Metastatic Pancreatic Carcinoma in the Ovary (tissue), 1 donor: ENCODE measurements around a stretch of chr5.

DNA sequence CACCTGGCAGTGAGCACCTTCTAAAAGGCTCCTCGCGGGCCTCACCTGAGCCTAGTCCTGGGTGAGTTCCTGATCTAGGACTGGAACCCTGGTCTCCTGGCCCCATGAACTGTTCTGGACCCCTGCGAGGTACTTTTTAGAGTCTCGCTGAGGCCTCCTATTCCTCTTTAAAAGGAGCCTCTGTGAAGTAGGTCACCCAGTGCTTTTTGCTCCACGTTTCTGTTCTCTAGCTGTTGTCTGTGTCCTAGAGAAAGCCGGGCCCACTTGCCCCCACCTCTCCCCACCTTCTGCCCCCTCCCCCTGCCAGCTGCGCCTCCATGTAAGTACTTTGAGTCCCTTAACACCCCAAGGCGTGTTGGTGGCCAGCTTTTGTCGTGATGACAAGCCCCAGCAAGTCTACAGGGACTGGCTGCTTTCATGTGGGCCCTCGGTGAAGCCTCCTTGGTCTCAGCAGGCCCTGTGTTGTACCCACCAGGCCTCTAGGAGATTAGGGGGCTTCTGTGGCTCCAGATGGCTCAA is 1.5 kb upstream of the NDST1 start:
- PRO-cap = no peak

GRCh38 chr5:150552338-150552660 is 44.4 kb downstream of the NDST1 start:
- PRO-cap = no peak

GRCh38 chr5:150603036-150603705 is 37.3 kb upstream of the SYNPO start:
- PRO-cap = no peak

- PRO-cap = no peak
These were observed 9.2 kb downstream of the SYNPO start for GRCh38 chr5:150649416-150650333.

GRCh38 chr5:150671916-150673114 is 11.3 kb downstream of the MYOZ3 start:
- PRO-cap = no peak

- PRO-cap = no peak
These were observed 5.3 kb downstream of the DCTN4 start for GRCh38 chr5:150753485-150754001.

- PRO-cap = no peak
These were observed 1.5 kb downstream of the SMIM3 start for GRCh38 chr5:150779850-150780719.

DNA sequence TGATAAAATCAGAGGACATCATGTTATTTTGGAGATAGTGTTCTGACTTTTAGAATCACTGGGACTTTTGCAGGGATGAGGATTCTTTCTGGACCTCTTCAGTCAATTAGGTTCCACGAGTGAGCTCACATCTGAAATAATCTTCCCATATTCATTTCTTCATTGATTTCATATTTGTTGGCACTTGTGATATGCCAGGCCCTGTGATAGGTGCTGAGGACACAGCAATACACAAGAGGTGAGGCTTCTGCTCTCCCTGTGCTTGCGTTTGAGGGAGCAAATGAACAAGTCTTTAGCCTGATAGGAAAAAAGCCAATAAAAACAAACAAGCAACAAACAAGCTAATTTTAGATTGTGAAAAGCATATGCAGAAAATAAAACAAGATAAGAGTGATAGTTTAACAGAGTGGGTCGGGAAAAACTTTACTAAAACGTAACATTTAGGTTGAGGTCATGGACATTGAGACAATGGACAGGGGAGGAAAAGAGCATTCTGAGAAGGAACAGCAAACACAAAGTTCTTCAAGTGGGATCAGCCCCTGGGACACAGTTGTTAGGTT is 4.2 kb downstream of the SMIM3 start:
- PRO-cap = no peak

DNA sequence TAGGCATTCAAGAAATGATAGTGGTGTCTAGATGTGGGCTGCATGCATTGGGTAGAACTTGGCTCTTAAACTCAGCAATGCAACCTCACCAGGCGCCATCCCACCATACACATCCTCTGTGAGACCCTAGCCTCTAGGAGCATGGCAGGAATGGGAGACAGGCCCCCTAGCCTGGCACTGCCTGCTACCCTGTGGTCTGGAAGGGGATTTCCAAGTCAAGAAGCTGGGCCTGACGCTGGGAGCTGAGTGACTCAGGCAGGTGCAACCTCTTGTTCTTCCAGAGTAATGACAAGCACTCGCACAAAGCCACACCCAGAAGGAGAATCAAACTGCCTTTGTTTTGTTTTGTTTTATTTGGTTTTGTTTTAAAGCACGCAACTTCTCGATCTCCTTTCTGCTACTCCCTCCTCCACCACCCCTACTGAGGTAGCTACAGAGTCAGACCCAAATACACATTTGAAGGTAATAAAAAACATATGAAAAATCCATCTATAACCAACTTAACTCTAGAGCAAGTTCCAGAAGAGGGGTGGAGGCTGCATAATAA is 2.5 kb upstream of the TNIP1 start:
- PRO-cap = no peak

DNA sequence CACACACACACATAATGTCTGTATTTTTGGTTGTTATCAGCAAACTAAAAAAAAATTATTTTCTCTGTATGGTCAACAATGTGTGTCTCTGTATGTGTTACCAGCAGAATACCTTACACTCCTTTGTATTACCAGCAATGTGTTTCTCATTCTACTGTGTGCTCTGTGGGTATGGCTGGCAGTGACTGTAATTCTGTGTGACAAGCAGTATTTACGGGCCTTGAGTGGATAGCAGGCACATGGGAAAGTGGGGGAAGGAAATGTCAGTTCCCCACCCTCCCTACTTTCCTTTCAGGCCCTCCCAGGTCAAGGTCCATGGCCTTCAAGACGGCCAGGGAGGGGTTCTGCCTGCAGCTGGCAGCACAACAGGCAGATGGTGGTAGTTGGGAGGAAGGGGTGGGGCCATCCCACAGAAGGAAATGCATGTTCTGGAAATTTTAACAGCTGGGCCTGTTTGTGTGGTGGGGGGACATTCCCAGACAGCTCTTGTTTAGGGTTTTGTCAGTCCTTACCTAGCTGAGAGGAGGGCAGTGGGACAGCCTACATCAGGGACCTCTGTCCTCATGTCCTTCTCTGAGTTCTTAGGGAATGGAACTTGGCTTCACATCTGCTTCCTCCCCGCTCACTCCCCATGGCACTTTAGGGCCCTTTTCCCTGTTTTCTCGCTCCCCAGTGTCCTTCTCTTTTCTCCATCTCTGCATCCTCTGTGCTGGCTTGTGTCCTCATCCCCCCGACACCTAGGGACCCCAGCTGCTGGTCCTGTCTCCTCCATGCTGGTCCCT is 14.6 kb upstream of the TNIP1 start:
- PRO-cap = no peak

- PRO-cap = no peak
These were observed 27.2 kb upstream of the TNIP1 start for GRCh38 chr5:151107867-151108559.

- PRO-cap = no peak
These were observed 28.2 kb downstream of the CCDC69 start for GRCh38 chr5:151195669-151196121.

GRCh38 chr5:151257525-151258376 is 4.8 kb downstream of the GM2A start:
- PRO-cap = no peak

DNA sequence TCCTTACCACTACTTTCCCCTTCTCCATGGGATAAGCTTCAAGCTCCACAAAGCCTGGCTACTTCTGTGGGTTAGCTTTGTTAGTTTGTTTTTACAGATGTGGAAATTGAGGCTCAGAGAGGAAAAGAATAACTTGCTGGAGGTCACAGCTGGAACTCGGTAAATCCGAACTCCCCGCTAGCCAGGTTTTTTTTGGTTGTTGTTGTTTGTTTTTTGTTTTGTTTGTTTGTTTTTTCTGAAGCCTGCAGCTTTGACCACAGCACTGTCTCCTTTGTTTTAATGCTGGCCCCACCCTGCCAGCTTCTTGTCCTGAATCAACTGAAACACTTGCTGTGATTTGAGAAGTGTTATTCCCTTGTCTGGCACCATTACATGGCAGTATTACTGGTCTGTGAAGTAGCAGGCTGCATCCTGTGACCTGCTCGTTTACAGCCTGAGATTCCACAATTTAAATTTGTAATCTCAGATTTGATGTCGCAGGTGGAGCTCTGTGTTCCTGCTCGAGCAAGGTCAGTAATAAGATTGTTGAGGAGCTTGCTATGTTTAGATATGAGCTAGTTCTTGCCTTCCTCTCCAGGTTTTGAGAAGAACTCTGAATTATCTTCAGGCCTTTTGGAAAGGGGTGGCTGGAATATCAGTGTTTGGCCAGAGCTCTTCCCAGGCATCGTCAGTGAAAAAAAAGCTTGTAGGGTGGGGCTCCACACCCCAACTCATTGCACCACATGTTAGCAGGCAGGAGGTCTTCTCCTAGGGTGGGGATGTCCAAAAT is 1.5 kb upstream of the SLC36A2 start:
- PRO-cap = no peak

GRCh38 chr5:151434409-151434848 is 13.0 kb upstream of the SLC36A1 start:
- PRO-cap = no peak

GRCh38 chr5:151496047-151496426 is 48.6 kb downstream of the SLC36A1 start:
- PRO-cap = no peak

DNA sequence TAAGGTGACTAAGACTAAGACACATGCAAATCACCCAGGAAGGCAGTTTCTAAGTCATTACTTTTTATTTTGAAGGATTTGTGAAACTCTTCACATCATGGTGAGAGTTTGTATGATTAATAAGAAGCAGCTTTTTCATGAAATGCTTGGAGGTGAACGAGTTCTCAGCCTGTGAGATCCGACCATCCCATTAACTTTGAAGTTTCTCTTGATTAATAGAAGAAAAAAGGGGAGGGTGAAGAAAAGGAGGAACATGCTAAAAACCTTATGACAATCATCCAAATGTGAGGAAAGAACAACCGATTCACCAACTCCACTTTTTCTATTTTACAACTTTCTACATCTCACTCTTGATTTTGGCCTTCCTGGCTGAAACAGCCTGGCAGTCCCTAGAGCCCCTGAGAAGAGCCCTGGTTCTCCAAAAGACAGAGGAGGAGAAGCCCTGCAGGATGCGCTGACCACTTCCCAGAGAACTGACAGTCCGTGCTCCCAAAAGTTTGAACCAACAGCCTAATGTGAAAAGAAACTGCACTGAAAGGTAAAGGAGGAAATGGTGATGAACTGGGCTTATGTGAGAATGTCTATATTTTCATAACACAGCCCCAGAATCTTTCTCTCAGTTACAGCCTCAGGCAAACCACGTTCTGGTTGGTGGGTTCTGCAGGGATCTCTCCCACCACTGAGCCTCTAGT is 24.2 kb downstream of the SPARC start:
- PRO-cap = no peak

- PRO-cap = no peak
These were observed 14.8 kb downstream of the SPARC start for GRCh38 chr5:151671754-151672561.

- PRO-cap = no peak
These were observed 1.0 kb downstream of the SPARC start for GRCh38 chr5:151685460-151686325.

DNA sequence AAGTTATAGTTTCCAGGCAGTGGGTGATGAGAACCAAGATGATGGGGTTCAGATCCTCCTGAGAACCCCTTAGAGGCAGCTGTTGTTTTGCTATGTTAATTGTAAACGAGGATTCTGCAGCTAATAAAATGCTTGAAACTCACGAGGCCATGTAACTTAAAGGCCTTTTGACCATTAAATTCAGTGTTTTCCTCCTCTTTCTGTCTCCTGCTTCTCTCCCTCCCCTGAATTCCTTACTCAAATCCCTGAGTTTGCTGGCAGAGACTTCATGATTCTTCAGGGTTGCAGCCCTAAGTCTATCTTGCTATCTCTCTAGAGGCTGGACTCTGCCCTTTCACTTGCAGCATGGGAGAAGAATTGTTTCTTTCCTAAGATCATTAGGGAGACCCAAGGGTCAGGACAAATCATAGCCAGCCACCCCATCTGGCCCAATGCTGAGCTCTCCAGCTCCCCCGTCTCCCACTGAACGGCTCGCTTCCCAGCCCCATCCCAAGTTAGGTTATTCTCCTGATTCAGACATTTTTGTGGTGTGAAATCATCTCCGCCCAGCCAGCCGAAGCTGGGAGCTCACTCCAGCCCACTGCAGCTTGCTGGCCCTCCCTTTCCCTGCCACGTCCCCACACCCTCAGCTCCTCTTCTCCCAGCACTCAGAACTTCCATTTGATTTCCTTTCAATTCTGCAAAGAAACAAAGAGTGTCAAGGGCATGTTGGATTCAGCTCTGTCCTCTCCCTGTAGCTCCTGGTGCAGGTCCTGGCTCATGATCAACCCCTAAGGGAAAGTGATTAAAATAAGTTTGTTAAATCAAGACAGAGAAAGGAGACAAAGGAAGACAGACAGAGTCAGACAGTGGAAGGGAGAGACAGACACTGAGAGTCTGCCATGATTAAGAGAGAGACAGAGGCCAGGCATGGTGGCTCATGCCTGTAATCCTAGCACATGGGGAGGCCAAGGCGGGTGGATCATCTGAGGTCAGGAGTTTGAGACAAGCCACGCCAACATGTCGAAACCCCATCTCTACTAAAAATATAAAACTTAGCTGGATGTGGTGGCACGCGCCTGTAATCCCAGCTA is 12.4 kb upstream of the SPARC start:
- PRO-cap = unidirectional peak, minus-strand start at position 464 of the sequence